Stomach (tissue), 7 donors: ENCODE data around the gene MRPL33.

- PRO-cap: no peak
- RAMPAGE, long total RNA, 5 experiments: start-site peak on the minus strand in 2 of 5 experiments, at chr2:27393101-27393458 at its widest, 13 to 15 reads per replicate
- RRBS: no CpG with 5 or more reads among the region's 26 CpGs
Observed at GRCh38 chr2:27393001-27393434, 12.5 kb upstream of the ZNF513 start.

DNA sequence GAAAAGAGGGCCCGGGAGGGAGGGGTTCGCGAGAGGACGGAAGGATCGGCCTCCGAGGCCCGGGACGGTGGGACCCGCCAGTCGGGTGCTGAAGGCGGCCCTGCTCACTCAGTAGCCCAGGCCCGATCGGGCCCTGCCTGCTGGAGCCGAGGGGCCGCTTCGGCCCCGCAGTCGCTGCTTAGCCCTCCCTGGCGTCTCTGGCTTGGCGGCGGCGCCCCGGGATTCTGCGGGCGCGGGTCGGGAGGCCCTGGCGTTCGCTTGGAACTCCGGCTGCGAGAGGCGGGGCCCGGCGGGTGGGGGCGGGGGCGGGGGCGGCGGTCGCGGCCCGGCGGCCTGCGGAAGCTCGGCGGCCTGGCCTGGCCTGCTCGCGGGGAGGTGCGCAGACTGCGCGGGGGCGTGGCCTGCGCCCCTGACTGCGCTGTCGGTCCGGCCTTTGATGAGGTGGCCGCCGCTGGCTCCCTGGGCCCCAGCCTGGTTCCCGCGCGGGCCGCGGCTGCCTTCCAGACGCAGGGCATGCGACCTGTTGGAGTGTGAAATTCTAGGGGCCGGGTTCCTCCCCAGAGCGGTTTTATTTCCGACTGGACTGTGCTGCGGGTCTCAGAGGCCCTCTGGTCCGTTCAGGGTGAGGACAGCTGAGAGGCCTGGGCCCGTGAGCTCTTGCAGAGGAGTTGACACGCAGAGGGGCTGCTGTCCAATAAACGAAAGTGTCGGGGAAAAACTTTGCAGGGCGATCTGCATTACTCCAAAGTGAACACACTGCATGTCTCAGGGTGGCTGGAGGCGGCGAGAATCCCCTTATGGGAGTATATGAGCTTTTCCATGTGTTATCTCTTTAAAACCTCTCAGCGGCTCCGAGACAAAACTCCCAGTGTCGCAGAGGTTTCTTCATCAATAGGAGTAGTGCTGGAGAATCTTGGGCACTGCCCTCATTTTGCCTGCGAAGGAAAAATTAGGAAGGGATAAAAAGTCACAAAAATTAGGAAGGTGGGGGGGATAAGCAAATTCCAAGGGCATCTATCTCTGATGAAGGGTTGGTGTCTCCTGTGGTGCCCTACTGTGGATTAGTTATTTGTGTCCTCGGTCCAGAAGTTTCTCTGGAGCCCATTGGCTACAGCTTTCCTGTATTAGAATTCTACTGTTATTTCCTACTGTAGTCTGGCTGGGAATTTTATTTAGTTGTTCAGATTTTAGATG, 711 bp downstream of the NRBP1 start:
- PRO-cap: bidirectional peak, plus-strand start at position 613 of the sequence, minus-strand start at position 272 of the sequence
- RAMPAGE, long total RNA, 5 experiments: no peak in any of the 5 experiments
- RRBS: 1% methylated on average over 37 of the region's 81 CpGs

GRCh38 chr2:27445927-27446538, 3.9 kb downstream of the KRTCAP3 start:
- PRO-cap: bidirectional peak, plus-strand start at chr2:27446321, minus-strand start at chr2:27446181
- RAMPAGE, long total RNA, 5 experiments: start-site peak on the minus strand in 2 of 5 experiments, at chr2:27445844-27446302 at its widest, 12 to 91 reads per replicate
- RRBS: no CpG with 5 or more reads among the region's 5 CpGs

GRCh38 chr2:27736409-27737232, 34.9 kb upstream of the MRPL33 start:
- PRO-cap: no peak
- RAMPAGE, long total RNA, 5 experiments: no peak in any of the 5 experiments
- RRBS: no CpG with 5 or more reads among the region's 11 CpGs

GRCh38 chr2:27737233-27738211, 34.0 kb upstream of the MRPL33 start:
- PRO-cap: unidirectional peak, plus-strand start at chr2:27738021
- RAMPAGE, long total RNA, 5 experiments: no peak in any of the 5 experiments
- RRBS: 11% methylated on average over 2 of the region's 9 CpGs

GRCh38 chr2:27771215-27772390, at the start of gene MRPL33:
TSS of gene MRPL33 (plus strand) at chr2:27771719.
- PRO-cap: bidirectional peak, plus-strand start at chr2:27771735, minus-strand start at chr2:27771563
- RAMPAGE, long total RNA, 5 experiments: start-site peak on the plus strand in 5 of 5 experiments, at chr2:27771719-27772029 at its widest, 14 to 1,537 reads per replicate
- RRBS: 3% methylated on average over 17 of the region's 63 CpGs

GRCh38 chr2:27778912-27779683, 7.6 kb downstream of the MRPL33 start:
- PRO-cap: no peak
- RAMPAGE, long total RNA, 5 experiments: no peak in any of the 5 experiments
- RRBS: no CpG with 5 or more reads among the region's 8 CpGs

DNA sequence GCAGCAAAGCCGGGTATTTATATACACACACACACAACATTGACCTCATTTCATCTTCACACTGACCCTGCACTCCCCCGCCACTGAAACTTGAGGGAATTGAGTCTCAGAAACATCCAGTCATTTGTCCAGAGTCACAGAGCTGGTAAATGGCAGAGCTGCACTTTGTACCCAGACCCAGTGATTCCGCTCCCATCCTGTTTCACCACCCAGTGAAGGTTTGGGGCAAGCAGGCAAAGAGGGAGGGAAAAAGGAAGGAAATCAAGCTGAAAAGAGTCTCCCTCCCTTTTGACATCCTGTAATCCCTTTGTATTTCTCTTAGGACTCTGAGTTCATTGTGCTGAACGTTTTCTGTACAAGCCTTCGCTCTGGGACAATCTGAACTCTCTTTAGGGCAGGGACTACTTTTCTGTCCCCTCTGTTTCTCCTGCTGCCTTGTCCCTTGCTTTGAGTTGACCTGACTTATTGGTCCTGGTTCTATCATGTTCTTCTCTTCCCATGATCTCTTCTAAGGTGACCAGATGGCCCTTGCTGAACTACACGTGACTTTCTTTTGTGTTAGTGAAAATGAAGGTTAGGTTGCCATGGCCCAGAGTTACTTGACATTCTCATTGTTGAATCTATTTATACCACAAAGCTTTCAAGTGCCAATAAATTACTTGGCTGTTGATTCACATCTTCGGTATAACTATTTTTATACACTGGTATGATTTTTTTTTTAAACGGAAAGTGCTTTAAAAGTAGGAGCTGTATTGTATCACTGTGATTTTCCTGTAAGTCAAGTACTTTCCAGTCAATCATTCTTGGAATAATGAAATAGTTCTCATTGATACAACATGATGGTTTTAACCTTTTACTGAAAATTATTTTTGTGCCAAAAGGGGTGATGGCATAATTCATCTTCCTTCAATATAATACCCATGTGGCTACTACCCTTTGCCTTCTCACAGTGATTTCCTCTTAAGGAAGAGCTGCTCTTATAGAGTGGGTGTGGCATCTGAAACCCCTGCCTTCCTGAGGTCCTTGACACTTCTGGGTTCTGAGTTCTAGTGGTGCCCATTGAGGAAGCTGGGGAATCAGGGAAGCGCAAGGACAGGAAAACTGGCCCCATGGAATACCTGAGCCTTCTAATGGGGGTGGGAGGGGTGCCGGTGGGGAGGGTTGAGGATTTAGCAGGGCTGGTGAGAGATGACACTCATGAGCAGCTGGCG, 24.4 kb downstream of the MRPL33 start:
- PRO-cap: no peak
- RAMPAGE, long total RNA, 5 experiments: no peak in any of the 5 experiments
- RRBS: no CpG with 5 or more reads among the region's 11 CpGs

GRCh38 chr2:27798774-27799607, 27.5 kb downstream of the MRPL33 start:
- PRO-cap: no peak
- RAMPAGE, long total RNA, 5 experiments: no peak in any of the 5 experiments
- RRBS: no CpG with 5 or more reads among the region's 14 CpGs

DNA sequence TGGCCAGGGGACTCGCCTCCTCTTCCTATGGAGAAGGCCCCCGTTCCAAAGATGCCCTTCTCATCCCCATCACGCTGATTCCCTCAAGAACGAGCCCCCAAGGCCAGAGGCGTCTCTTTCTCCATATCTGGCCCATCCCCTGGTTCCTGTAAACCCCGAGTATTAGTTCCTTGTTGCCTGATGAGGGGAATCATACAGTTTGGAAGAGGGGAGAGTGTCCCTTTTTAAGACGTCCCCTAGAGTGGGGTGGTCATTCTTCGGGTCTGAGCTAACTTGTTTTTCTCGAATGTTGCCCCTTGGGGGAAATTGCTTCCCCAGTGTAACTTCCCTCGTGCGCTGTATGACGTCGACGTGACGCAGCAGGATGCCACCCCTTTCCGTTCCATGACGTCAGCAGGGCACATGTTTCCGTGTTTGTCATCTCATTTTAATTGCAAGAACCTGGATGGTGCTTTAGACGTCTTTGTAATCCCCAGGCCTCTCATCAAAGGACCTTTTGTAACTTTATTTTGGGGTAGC, 449 bp downstream of the BABAM2 start:
- PRO-cap: bidirectional peak, plus-strand start at position 430 of the sequence, minus-strand start at position 342 of the sequence
- RAMPAGE, long total RNA, 5 experiments: no peak in any of the 5 experiments
- RRBS: no CpG with 5 or more reads among the region's 19 CpGs

DNA sequence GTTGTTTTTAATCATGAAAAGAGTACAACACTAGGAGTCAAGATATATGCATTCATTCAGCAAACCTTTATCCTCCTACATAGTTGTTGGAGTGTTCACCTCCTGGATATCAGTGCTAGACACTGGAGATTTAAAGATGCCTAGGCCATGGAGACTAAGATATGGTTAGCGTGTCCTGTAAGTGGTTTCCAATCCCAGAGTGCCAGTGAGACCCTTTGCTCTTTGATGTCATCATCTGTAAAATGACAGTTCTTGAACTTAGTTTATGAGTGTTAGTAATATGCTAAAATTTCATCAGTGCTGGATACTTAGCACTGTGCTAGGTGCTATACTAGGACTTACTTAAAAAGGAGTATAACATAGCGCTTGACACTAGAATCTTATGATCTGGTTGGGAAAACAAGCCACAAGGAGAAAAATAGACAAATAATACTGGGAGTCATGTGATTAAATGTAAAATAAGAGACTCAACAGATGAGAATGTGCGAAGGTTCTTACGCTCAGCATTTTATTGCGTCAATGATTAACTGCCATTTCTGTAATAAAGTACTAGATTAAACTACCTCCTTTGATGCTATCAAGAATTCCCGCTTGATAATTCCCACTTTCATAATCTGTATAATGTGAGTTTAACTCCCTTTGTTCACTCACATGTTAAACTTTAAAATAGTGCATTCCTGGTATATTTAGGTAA, 31.5 kb downstream of the BABAM2 start:
- PRO-cap: no peak
- RAMPAGE, long total RNA, 5 experiments: no peak in any of the 5 experiments
- RRBS: no CpG with 5 or more reads among the region's 6 CpGs

DNA sequence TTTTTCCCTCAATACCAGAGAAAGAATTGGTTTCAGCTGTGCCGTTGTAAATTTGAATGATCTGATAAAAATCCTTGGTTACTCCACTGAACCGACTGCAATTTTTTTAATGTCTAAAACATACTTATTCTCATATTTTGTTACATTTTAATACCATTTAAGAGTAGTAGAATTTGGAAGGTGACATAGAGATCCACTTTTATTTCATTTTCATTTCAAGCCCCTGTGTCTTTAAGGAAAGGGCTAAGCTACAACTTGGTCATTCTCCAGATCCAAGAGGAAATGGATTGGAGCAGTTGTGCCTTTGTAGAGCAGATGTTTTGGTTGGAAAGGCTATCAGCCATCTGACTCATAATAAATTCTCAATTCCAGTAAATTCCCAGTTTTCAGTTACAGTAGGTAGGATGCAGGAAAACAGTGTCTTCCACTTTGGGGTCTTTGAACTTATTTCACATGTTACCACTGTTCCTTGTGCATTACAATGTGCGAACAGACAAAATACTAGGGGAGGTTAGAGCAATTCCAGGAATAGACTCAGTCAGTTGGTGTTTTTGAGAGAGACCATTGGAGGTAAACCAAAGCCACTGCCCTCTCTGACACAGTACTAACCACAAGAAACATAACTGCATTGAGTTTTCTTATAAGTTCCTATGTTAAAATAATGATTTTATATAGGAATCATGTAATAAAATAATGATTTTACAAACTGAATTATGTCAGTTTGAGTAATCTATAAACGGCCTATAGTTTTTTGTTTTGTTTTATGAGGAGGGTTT, 211.9 kb downstream of the BABAM2 start:
- PRO-cap: no peak
- RAMPAGE, long total RNA, 5 experiments: no peak in any of the 5 experiments
- RRBS: no CpG with 5 or more reads among the region's 4 CpGs

GRCh38 chr2:28274736-28275736, 117.6 kb upstream of the FOSL2 start:
- PRO-cap: no peak
- RAMPAGE, long total RNA, 5 experiments: no peak in any of the 5 experiments
- RRBS: no CpG with 5 or more reads among the region's 12 CpGs

DNA sequence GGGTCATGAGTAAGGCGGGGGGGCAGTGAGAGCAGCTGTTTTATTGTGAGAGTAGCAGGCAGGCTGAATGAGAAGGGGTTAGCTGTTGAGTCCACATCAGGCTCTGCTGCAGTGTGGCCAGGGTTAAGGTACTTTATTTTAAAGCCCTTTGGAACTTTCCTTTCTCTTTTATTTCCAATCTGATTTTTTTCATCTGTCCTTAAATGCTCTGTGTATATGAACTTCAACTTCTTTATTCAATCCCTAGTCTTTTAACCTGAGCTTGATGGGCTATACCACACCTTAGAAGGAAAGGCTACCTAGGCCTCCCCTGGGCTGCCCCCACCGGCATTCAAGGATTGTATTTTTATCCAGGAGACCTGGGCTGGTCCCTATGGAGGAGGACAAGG, 111.8 kb upstream of the FOSL2 start:
- PRO-cap: no peak
- RAMPAGE, long total RNA, 5 experiments: no peak in any of the 5 experiments
- RRBS: no CpG with 5 or more reads among the region's 2 CpGs

DNA sequence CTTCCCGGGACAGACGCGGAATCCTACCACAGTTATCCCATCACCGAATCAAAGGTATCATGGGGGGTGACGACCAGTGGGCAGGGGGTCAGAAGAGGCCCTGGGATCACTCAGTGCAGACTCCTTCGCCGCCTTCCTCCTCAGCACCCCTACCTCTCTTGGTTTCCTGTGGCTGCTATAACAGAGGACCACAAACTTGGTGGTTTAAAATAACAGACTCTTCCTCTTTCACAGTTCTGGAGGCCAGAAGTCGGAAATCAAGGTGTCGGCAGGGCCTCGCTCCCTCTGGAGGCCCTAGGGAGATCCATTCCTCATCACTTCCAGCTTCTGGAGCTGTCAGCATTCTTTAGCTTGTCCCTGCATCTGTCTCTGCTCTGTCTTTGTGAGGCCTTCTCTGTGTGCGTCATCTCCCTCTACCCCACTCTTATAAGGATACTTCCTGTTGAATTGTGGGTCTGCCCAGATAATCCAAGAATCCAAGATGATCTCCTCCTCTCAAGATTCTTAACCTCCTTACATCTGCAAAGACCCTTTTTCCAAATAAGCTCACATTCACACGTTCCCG, 13.6 kb upstream of the FOSL2 start:
- PRO-cap: no peak
- RAMPAGE, long total RNA, 5 experiments: no peak in any of the 5 experiments
- RRBS: no CpG with 5 or more reads among the region's 13 CpGs

- PRO-cap: no peak
- RAMPAGE, long total RNA, 5 experiments: no peak in any of the 5 experiments
- RRBS: 8% methylated on average over 2 of the region's 13 CpGs
Observed at GRCh38 chr2:28391188-28391474, 1.5 kb upstream of the FOSL2 start.

DNA sequence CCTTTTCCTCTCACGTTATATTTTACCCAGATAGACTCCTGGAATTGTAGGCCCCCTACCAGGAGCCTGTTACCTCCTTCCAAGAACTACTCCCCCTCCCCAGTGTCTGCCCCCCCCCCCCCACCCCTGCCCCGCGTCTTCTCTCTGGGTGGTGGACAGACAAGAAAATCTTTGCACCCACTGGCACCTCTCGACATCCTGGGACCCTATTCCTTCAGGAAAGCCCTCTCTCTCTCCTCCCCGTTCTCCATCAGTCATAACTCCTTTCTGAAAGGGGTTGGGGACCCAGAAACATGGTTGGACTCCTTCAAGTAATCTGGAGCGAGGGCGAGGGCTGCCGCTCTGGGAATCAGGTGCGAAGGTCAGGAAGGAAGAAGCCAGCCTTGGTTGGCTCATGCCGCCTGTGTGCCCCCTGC, 1.4 kb downstream of the FOSL2 start:
- PRO-cap: bidirectional peak, plus-strand start at position 86 of the sequence, minus-strand start outside the sequence; bidirectional peak, plus-strand start at position 317 of the sequence, minus-strand start at position 350 of the sequence
- RAMPAGE, long total RNA, 5 experiments: no peak in any of the 5 experiments
- RRBS: no CpG with 5 or more reads among the region's 10 CpGs

GRCh38 chr2:28437096-28437994, 44.7 kb downstream of the FOSL2 start:
- PRO-cap: no peak
- RAMPAGE, long total RNA, 5 experiments: no peak in any of the 5 experiments
- RRBS: no CpG with 5 or more reads among the region's 22 CpGs

DNA sequence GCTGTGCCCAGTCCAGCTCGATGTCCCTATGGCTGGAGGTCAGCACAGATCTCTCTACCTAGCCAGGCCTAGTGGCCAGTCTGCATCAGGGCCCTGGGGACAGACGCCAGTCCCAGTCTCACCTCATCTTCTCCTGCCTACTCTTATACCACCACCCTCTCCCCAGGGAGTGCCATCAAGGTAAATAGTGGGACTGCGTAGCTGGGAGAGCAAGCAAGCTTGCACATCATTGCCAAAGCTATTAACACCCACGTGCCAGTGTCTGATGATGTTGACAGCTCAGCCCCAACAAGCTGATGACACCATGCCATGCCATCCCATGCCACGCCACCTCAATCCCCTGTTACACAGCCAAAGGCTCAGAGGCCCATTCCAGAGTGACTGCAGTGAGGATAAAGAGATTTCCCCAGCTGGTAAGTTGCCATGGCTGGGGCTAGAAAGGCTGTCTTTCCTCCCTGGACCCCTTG, 7.5 kb upstream of the PLB1 start:
- PRO-cap: no peak
- RAMPAGE, long total RNA, 5 experiments: no peak in any of the 5 experiments
- RRBS: no CpG with 5 or more reads among the region's 5 CpGs

GRCh38 chr2:28508588-28508976, 12.7 kb downstream of the PLB1 start:
- PRO-cap: no peak
- RAMPAGE, long total RNA, 5 experiments: no peak in any of the 5 experiments